ENCODE results near the genes UPF2, OPTN and UCMA.

DNA sequence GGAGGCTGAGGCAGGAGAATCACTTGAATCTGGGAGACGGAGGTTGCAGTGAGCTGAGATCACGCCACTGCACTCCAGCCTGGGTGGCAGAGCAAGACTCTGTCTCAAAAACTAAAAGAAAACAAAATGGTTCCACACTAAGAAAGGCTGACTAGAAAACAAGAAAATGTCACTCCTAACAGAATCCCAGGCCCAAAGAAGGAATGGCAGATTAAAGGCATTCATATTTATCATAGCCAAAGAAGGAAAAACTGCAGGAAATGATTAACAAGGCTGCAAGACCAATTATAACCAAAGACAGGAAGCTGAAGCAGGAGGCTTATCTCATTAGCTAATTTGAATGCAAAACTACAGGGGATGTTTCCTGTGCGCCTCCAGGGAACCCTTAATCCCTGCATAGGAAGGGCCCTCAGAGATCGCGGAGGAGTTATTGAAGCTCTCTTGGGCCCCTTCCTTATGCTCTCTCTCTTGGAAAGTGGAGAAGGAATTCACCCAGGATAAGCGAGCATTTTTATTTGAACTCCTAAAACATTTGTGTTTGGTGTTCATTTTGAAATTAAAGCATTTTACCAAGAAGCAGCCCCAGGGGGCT, 24.3 kb upstream of the PROSER2 start:
- PRO-cap, result no peak

- PRO-cap, result no peak
Observed at GRCh38 chr10:11894012-11894984, 71.1 kb downstream of the PROSER2 start.

DNA sequence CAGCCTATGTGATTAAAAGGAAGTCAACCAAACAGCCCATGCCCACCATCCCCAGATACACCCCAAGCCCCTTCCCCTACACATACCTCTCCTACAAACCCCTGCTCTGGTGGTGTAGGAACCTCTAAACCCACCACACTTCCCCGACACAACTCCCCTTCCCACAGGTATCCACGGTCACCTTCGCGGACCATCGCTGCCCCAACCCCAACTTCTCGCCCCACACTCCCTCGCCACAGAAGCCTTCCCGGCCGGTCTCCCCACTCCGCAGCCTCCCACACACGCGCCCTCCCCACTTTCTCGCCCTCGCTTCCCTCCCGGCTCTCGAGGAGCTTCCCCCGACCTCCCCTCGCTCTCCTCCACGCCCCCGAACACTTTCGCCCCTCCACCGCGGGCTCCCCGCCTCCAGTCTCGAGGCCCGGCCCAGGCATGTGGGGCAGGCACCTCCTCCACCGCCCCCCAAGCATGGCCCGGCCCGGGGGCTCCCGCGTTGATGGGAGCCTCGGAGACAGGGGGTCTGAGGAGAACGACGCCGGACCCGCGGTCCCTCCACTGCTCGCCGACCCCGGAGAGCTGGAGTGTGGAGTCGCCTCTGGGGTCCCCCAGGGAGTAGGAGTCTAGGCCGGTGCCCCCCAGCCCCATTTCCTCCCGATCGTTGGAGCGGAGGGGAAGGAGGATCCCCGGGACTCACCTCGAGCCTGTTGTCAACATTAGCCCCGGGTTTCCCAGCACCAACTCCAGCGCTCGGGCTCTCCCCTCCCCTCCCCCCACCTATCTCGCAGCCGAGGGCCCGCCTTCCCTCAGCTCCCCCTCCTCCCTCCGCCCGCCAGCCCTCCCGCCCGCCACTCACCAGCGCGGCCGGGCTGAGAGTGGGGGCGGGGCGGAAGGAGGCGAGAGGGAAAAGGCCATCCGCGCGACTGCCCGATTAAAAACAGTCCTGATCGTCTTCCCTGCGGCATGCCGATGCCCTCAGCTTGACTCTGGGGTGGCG, at the start of gene UPF2:
TSS of gene UPF2 (minus strand) at position 746 of the 991 bp plus-strand sequence.
- PRO-cap, result bidirectional peak, plus-strand start at position 466 of the sequence, minus-strand start at position 302 of the sequence; bidirectional peak, plus-strand start at position 866 of the sequence, minus-strand start at position 763 of the sequence

- PRO-cap, result no peak
Observed at GRCh38 chr10:12045582-12045976, 3.0 kb upstream of the UPF2 start.

GRCh38 chr10:12220975-12221516, 25.1 kb downstream of the CDC123 start:
- PRO-cap, result no peak

GRCh38 chr10:12270814-12271361, 74.9 kb downstream of the CDC123 start:
- PRO-cap, result no peak

DNA sequence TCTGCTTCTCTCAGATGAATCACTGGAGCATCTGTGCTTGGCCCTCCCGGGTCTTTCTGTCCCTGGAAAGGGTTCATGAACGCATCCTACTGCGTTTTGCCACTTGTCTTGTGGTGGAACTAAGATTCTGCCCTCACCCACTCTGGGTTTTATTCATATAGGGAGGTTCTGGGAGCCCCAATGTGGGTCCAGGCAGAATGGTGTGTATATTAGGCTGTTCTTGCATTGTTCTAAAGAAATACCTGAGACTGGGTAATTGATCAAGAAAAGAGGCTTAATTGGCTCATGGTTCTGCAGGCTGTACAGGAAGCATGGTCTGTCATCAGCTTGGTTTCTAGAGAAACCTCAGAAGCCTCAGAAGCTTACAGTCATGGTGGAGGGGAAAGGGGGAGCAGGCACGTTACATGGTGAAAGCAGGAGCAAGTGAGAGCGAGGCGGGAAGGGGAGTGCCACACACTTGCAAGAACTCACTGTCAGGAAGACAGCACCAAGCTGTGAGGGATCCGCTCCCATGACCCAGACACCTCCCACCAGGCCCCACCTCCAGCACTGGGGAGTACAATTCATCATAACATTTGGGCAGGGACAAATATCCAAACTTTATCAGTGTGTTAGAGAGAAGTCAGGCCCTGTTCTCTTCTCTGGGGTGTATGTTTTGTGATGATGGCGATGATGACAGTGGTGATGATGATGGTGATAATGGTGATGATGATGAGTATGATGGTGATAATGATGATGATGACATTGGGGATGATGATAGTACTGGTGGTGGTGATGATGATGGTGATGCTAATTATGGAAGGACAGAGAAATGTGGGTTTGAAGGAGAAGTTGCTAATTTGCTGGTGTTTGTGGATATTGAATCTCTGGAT, 63.7 kb downstream of the CAMK1D start:
- PRO-cap, result no peak

DNA sequence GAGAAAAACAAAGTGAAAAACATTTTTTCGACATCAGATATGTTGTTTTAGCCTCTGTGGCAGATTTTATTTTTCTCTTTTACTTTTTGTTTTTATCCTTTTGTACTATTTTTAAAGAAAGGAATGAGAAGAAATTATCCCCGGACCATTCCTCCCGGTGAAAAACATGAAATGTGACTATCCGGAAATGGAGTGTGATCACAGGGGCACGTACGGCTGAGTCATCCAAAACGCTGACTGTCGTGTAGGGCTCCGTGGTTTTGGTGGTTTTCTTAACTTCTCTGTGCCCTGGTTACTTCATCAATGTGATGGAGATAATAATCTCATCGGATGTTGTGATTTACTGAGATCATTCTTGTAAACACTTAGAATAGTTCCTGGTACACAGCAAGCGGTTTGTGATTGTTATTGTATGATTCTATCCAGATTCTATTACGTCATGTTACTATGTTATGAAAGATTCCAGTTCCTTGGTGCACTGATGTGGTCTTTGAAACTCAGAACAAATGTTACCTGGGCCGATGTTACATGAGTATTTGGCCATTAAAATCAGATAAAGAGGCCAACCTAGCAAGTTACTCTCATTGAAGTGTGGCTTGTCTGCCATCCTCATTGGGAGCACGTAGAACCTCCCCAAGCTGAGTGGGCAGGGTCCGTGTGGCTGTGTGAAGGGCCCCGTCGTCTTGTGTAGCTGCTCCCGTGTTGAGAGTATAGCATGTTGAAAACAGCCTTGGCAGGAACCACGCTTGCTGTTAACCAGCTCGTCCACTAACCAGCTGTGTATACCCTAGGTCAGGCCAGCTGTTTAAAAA, 99.5 kb downstream of the CAMK1D start:
- PRO-cap, result no peak

DNA sequence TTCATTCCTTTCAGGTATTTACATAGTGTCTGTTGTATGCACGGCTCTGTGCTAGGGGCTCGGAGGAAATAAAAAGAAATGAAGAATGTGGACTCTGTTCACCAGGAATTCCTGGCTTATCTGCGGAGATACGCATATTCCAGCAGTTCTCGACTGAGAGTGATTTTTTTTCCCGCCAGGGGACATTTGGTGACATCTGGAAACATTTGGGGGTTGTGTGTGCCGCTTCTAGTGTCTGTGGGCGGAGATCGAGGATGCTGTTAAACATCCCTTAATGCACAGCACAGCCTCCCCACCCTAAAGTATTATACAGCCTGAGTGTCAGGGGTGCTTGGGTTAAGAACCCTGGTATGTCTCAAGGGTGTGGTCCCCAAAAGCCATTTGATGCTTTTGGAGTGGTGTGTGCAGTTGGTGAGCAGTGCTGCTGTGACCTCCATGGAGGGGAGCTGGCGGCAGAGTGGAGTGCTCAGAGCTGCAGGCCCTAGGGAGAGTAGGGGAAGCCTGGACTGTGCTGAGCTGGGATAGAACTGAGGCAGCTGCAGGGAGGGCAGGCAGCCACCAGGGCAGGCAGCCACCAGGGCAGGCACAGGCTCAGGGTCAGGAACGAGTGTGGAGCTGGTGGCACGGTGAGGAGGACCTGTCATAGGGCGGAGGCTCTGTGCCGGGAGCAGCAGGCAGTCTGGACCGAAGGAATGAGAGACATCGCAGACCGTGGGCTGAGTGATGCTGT, 152.3 kb downstream of the CAMK1D start:
- PRO-cap, result no peak

- PRO-cap, result no peak
Observed at GRCh38 chr10:12529689-12530596, 180.6 kb downstream of the CAMK1D start.

- PRO-cap, result no peak
Observed at GRCh38 chr10:12628921-12629281, 279.6 kb downstream of the CAMK1D start.

DNA sequence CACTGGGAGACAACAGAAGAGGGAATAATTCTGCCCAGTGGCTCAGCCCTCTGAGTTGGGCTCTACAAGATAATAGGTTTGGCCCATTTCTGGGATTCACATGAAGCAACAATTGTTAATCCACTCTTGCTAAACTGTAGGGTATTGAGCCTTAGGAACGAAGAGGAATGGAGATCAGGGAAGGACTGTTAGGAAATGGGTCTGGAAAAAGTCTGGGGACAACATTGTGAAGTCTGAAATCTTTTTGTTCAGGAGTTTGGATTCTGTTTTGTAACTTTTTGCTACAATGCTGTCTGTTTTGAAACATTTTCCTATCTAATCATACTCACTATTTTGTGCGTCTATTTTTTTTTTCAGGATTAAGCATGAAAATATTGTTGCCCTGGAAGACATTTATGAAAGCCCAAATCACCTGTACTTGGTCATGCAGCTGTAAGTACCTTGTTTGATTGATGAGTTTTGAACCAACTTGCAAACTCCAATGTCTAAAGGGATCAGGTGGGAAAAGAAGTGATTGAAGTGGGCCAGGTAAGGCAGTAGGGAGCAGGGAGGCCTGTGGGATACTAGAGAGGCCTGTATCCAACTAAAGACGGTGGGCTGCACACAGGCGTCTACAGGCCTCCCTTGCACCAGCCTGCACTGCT, 317.2 kb downstream of the CAMK1D start:
- PRO-cap, result no peak

DNA sequence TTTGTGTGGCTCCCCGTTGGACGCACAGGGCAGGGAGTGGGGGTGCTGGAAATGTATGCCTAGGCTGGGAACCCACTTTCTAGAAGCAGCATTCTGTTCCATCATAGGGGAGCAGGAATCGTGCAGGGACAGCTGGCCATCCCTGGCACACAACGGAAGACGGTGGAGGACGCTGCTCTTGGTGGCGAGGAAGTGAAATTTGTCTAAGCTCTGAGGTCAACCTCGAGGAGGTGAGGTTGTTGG, 299.5 kb downstream of the CCDC3 start:
- PRO-cap, result no peak

DNA sequence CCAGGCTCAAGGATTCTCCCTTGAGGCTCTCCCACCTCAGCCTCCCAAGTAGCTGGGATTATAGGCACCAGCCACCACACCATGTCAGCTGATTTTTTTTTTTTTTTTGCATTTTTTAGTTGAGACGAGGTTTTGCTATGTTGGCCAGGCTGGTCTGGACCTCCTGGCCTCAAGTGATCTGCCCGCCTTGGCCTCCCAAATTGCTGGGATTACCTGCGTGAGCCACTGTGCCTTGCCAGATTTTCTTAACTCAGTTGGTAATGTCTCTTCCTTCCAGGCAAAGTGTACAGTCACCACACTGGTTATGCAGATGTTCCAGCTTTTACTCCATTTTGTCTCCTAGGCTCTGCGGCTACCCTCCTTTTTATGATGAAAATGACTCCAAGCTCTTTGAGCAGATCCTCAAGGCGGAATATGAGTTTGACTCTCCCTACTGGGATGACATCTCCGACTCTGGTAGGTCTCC, 187.6 kb downstream of the CCDC3 start:
- PRO-cap, result no peak

GRCh38 chr10:12960109-12961066, 41.1 kb downstream of the CCDC3 start:
- PRO-cap, result no peak

- PRO-cap, result no peak
Observed at GRCh38 chr10:13001334-13001560, 266 bp downstream of the CCDC3 start.

DNA sequence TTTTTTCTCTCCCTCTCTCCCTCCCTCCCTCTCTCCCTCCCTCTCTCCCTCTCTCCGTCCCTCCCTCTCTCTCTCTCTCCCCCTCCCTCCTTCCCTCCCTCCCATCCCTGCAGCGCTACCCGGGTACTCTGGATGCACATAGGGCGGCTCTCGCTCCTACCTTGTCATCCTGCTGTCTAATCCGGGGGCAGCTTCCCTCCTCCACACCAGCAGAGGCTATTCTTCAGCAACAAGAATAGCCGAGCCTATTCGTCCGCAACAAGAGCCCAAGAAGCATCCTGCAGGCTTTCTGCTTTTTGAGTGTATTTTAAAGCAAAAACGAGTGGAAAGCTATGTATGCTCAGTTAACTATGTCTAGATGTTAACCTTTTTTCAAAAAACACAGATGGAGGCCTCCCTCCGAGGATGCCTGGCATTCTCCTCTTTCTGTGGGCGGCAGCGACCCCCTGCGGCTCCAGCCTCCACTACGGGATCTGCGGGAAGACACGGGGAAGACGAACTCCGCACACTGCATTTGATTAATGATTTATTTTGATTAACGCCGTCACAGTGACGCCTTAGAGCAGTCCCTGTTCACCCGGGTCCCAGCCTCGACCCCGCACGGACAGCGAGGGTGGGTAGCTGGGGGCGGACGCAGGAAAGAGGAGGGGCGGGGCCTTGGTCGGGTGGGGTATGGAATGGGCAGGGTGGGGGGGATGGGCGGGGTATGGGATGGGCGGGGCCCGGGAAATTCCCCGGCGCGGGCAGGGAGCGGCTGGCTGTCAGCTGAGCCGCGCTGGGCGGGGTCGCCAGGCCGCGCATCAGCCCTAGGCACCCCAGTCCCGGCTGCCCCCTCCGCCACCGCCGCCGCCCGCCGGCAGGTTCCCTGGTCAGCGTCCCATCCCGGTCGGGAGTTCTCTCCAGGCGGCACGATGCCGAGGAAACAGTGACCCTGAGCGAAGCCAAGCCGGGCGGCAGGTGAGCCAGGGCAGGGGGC, at the start of gene OPTN:
TSS of gene OPTN (plus strand) at position 818 of the 976 bp plus-strand sequence.
- PRO-cap, result bidirectional peak, plus-strand start at position 818 of the sequence, minus-strand start at position 606 of the sequence

GRCh38 chr10:13120785-13121404, 20.9 kb downstream of the OPTN start:
- PRO-cap, result no peak

GRCh38 chr10:13184734-13185593, 23.6 kb downstream of the MCM10 start:
- PRO-cap, result no peak

DNA sequence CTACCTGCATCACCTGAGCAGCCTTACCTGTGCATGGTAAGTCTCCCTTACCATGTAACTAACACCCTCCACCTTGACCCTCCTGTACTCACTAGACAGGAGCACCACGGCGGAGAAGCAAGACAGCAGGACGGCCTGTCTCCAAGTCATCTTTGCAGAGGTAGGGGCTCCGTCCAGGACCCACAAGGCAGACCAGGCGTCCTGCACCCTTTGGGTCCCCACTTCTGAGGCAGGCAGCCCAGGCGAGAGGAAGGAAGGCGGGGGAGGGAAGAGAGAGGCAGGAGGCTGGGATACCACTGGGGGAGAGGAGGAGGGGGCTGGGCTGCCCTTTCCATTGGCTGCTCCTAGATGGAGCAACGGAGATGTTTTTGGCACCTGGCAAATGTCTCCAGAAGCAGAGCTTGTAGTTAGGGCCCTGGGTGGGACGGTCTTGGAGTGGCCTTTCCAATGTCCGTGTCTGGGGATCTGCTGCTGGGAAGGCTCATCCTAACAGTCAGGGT, at the start of gene UCMA:
TSS of gene UCMA (minus strand) at position 266 of the 500 bp plus-strand sequence.
- PRO-cap, result no peak

Measured in penis (tissue), 1 donor.